Right ventricle myocardium (tissue), 1 donor: ENCODE measurements around the gene UPF2.

- PRO-cap, 2 experiments, result peak in 2 of 2 experiments; most common plus-strand start chr10:12042929 (in 2); most common minus-strand start chr10:12042826 (in 1)
Observed at GRCh38 chr10:12042064-12043054, at the start of gene UPF2. Gene UPF2, minus strand, starts transcription at chr10:12042809.

DNA sequence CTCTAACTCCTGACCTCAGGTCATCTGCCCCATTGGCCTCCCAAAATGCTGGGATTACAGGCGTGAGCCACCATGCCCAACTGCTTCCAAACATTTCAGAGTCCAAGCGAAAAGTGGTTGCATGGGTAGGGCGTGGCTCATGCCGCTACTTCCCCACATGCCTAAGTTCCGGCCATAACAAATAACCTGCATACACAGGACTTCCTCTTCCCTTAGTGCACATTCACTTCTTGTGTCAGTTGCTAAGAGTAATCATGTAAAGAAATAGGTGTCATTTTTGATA, 11.4 kb upstream of the UPF2 start:
- PRO-cap, 2 experiments, result no peak in any of the 2 experiments

DNA sequence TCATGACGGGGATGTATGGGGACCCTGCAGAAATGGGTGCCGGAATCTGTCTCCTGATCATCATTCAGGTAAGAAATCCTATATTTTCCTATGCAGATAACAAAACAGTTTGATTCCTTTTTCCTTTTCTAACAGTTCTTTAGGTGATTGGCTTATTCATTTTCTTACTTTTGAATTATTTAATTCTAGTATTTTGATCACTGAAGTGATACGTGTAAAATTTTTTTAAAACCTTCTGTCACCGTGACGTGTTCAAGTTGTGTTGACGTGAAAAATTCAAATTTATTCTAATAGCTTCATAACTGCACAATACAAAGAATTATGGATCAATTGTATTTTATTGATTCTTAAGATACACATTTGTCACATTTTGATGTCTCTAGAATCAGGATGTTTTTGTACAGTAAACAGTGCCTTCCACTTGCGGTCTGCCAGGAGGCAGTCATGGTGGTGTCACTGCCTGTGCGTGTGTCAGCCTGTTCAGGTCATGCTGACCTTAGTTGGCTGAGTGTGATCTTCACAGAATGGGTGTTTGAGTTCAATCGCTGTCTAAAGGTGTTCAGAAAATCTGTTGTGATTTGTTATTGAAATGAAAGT, 20.5 kb downstream of the SEC61A2 start:
- PRO-cap, 2 experiments, result no peak in any of the 2 experiments

DNA sequence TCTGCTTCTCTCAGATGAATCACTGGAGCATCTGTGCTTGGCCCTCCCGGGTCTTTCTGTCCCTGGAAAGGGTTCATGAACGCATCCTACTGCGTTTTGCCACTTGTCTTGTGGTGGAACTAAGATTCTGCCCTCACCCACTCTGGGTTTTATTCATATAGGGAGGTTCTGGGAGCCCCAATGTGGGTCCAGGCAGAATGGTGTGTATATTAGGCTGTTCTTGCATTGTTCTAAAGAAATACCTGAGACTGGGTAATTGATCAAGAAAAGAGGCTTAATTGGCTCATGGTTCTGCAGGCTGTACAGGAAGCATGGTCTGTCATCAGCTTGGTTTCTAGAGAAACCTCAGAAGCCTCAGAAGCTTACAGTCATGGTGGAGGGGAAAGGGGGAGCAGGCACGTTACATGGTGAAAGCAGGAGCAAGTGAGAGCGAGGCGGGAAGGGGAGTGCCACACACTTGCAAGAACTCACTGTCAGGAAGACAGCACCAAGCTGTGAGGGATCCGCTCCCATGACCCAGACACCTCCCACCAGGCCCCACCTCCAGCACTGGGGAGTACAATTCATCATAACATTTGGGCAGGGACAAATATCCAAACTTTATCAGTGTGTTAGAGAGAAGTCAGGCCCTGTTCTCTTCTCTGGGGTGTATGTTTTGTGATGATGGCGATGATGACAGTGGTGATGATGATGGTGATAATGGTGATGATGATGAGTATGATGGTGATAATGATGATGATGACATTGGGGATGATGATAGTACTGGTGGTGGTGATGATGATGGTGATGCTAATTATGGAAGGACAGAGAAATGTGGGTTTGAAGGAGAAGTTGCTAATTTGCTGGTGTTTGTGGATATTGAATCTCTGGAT, 63.7 kb downstream of the CAMK1D start:
- PRO-cap, 2 experiments, result no peak in any of the 2 experiments

DNA sequence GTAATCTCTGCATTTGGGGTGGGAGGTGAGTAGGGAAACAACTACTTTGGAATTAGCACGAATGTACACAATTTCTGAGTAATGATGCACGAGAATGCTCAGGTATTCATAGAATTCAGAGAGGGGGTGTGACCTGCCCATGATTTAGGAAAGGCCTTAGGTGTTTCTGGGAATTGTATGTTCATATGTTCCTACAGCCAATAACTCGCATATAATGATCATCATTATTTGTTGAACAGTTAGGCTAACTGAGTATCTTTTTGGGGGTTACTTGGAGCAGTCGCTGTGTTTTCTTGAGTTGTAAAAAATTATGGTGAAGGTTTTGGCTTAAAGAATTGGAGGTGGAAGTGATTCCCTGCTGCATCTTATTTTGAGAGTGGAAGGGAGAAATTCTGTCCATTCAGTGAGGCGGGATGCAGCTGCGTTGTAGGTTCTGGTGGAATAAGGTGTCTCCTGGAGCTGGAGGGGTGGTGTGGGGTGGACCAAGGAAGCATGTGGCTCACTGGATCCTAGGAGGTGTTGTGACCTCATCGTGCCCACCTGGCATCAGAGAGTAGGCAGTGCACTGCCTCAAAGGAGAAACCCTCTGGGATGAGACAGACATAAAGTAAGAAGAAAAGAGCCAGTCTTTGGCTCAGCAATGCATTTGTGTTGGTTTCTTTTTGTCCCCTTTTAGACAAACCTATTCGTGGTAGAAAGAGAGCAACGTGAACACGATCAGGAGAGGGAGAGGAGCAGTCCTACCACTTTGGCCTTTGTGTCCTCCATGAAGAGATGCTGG, 249.8 kb downstream of the CAMK1D start:
- PRO-cap, 2 experiments, result no peak in any of the 2 experiments

DNA sequence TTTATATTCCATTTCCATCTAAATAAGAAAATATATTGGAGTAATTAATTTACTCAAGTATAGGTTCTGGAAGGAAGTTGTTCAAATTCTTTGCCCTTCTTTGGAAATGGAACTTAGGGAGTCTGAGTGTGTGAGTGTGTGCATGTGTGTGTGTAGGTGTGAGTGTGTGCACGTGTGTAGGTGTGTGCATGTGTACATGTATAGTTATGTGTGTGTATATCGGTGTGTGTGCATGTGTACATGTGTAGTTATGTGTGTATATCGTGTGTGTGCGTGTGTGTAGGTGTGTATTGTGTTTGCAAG, 265.9 kb downstream of the CAMK1D start:
- PRO-cap, 2 experiments, result no peak in any of the 2 experiments

DNA sequence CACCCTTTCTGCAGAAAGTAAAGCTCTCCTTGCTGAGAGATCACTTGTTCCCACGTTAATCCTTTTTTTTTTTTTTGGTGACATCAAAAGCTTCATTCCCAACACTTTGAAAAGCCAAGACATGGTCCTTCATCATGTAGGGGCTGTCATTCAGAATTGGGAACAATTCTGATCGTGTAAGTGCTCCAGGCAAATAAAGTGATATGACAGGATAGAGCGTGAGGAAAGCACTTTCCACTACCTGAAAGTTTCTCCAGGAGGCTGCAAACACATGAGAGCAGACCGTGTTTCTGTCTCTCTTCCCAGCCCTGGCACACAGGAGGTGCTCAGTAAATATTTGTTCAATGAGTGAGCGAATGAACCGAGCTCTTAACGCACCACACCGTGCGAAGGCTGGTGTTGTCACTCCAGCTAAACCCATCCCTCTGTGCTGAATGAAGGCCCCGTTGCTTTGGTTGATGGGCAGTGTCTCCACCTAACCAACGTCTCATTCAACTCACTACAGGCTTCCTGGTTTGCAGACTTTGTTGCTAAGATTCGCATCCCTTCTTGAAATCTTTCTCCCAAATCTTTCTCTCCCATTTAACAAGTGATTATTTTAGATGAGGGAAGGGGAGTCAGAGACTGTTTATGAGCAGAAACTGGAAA, 282.4 kb downstream of the CAMK1D start:
- PRO-cap, 2 experiments, result no peak in any of the 2 experiments

DNA sequence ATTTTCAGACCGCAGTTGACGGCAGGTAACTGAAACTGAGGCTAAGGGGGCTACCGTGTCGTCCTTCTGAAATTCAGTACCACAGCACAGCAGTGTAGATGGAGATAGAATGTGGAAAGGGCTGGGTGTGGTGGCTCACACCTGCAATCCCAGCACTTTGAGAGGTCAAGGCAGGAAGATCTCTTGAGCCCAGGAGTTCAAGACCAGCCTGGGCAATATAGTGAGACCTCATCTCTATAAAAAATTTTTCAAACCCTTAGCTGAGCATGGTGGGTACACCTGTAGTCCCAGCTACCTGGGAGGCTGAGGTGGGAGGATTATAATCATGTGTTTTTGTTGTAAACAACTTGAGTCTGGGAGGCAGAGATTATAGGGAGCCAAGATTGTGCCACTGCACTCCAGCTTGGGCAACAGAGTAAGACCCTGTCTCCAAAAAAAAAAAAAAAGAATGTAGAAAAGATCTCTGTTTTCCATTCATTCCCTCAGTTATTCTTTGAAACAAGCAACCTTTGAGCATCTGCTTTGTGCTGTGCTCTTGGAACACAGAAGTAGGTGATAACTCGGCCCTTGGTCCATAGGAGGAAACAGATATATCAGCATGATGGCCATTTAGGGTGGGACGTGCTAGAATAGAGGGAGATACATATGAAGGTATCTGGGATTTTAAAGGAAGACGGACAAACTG, 295.1 kb downstream of the CCDC3 start:
- PRO-cap, 2 experiments, result no peak in any of the 2 experiments

DNA sequence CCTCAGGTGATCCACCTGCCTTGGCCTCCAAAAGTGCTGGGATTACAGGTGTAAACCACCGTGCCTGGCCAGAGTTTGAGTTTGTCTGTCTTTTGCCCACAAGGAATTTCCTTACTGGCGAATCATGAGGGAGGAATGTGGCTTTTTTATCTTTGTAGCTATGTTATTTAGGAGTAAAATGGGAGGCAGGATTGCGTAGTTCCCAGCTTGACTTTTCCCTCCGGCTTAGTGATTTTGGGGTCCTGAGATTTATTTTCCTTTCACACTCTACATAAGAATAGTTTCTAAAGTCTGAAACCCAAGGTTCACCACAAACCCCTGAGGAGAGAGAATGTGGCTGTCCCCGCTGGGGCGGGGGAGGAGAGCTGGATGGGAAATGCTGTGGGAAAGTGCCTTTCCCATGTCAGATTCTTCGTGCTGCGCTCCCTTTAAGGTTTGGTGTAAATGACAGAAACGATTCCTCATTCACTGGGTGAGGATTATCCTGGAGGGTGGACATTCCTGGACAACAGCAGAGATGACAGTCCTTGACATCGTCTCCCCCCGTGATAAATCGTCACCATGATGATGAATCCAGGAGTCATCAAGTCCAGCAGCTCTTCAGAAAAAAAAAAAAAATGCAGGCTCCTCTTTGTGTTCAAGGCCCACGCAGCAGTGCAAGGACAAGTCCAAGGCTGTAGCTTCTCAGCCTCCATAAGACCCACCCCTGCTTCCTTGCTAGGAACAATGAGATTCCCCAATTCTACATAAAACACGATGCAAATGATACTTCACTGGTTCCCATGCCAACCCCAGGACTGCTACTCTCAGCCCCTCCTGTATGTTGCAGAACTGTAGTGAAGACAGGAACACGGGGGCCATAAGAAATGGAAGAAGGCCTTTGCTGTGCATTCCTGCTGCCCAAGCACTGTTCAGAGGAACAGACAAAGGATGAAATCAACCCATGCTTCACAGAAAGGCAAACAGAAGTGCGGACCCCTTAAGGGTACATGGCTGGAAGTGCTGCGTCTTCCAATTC, 233.1 kb downstream of the CCDC3 start:
- PRO-cap, 2 experiments, result no peak in any of the 2 experiments

DNA sequence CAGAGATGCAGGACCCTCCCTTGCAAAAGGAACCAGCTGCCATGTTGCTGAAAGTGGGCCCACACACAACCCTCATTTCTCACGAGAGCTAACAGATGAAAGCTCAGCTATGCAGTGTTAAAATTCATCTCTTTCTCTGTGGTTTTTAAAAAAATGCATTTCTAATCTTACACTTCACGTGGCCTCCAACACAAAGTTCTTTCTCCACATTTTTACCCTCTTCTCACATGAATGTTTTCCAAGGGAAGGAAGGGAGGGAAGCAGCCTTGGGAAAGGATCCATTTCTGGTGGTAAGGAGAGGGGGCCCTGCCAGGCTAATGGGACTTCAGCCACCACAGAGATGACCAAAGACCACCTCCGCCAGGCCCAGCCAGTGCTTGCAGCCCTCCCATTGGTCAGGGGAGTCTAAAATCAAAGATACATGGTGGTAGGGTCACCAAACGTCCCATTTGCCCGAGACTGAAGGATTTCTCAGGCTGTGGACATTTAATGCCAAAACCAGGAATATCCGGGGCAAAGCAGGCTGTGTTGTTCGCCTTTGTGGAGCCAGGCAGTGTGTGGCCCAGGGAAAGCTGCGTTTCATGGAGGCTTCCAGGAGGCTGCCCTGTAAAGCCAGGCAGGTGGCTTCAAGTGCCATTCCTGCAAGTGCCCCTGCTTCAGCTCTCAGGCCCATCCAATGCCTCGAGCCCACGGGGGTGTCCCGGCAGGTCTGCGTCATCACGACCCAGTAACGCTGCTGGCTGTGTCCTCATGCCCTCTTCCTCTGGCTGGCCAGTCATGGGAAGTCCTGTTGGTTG, 171.3 kb downstream of the CCDC3 start:
- PRO-cap, 2 experiments, result no peak in any of the 2 experiments

- PRO-cap, 2 experiments, result no peak in any of the 2 experiments
Observed at GRCh38 chr10:13109988-13110552, 10.1 kb downstream of the OPTN start.

GRCh38 chr10:13340989-13341523, 7.0 kb downstream of the SEPHS1 start:
- PRO-cap, 2 experiments, result no peak in any of the 2 experiments

- PRO-cap, 2 experiments, result peak in 2 of 2 experiments; most common plus-strand start chr10:13347204 (in 1); most common minus-strand start chr10:13347662 (in 2)
Observed at GRCh38 chr10:13346951-13347924, 855 bp downstream of the SEPHS1 start.

DNA sequence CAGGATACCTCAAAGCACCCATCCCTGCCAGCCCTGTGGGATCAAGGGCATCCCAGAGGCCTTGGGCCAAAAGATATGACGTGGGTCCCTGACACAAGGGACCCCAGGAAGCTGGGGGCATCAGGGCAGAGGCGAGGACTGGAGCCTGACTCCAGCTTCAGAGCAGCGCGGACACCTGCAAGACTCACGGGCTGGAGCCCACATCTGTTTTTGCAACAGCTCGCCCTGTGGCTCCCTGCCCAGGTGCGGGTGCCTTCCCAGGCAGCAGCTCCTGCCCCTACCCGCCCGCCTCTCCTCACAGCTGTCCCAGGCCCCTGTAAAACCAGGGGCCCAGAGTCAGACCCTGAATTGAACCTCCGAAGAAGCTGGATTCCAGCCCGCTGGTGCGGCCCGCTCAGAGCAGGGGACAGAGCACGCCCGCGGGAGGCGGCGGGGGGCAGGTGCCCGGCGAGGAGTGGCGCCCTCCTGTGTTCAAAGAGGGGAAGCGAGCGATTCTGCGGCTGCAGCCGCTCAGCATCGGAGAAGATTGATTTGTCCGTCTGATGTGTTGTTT, 88.5 kb downstream of the BEND7 start:
- PRO-cap, 2 experiments, result no peak in any of the 2 experiments

DNA sequence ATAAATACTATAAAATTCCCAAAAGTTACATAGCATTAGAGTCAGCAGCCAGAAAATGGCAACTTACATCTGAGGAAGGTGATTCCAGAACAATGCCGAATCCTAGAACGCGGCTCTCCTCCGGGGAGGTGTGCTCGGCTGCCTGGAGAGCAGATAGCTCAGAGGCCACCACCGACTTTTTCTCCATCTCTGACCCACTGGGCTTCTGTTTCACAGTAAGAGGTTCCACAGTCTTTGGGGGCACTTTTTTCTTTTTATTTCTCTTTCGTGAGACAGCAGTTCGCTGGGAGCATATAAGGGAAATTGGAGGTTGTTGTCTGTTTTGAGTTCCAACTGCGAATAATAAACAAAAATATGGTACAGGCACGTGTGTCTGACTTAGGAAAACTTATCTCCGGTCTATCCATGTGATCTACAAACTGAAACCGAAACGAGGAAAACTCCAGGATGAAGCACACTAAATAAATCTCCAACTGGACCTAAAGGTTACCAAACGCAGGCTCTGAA, 36.2 kb downstream of the BEND7 start:
- PRO-cap, 2 experiments, result no peak in any of the 2 experiments

- PRO-cap, 2 experiments, result no peak in any of the 2 experiments
Observed at GRCh38 chr10:13625672-13626404, 39.1 kb downstream of the PRPF18 start.

GRCh38 chr10:13633588-13634190, 46.9 kb downstream of the PRPF18 start:
- PRO-cap, 2 experiments, result peak in 2 of 2 experiments; most common plus-strand start chr10:13634037 (in 1); most common minus-strand start chr10:13633698 (in 1)

- PRO-cap, 2 experiments, result no peak in any of the 2 experiments
Observed at GRCh38 chr10:13679660-13680101, 92.9 kb downstream of the PRPF18 start.

GRCh38 chr10:13701091-13701759, 114.5 kb downstream of the PRPF18 start:
- PRO-cap, 2 experiments, result no peak in any of the 2 experiments

DNA sequence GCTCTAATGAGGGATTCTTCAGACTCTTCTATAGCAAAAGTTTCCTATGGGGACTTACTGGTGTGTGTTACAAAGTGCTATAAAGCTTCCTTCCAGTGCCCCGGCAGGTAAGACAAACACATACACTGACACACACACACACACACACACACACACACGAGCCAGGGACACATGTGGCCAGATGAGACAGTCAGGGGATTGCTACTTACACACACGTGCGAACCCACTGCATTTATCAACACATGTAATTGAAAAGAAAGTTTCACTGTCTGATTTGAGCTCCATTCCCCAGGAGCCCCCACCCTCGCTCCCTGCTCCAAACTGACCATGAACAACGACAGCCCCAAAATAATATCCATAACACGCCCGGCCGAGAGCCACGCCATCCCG, 119.9 kb downstream of the PRPF18 start:
- PRO-cap, 2 experiments, result no peak in any of the 2 experiments